CD14-positive monocyte (primary cell): Measurements from ENCODE around the gene CCDC40.

DNA sequence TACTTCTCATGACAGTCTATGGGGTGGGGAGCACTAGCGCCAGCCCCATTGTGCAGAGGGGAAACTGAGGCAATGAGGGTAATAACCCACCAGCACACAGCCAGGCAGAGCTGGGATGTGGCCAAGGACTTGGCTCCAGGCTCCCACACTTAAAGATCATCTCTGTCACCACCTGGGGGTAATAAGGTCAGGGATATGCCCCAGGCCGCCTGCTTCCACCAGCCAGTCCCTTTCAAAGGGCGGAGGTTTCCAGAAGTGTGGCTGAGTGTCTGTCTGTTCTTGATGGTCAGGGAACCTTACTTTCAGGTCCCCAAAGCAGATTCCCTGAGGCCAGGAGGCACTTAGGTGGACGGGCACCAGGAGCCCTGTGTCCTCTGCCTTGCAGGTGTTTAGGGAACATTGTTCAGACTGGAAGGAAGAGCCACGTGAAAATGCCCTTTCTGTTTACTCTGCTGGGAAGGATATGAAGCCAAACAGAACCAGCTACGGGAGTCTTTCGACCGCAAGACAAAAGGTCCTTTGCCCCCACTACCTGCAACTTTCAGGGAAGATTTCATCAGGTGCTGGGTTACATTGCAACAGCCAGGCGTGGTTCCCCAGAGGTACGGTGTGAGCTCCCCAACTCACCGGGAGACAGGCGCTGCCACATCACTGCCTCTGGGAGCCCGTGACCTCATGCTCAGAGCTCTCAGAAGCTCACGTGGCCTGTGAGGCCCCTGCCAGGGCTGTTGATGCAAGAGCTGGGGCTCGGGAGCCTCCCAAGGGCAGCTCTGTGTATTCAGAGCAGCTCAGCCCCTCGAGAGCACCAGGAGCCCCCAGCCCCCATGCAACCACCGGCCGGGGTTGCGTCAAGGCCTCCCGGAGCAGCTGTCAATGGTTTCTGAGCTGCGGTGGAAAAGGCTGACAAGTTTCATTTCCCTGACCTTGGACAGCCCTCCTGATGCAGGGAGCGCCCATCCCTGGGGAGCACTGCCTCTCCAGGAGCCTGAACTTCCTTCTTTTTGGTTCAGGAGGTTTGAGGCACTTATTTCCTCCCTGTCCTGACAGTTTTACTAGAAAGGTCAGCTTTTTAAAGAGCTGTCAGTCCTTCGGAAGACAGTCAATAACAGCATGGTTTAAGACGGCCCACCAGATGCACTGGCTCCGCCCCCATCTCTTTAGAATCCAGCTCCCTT lies 42.2 kb downstream of the TBC1D16 start:
- CAGE, long polyA plus RNA, result no peak

DNA sequence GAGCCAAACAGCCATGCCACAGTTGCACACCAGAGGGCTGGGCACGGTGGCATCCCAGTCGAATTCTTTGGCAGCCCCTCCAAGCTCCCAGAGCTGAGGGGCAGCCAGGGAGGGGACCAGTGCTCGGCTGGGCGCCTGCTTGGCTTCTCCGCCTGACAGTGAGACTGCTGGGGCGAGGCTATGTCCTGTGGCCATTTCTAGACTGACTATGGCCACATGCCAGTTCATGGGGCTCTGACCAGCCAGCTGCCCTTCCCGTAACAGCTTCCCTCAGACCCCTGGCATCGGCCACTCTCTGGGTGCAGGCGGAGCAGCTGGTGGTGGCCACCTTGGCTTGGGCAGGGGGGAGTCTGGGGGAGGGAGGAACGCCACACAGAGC lies 34.8 kb downstream of the TBC1D16 start:
- CAGE, long polyA plus RNA, result no peak

DNA sequence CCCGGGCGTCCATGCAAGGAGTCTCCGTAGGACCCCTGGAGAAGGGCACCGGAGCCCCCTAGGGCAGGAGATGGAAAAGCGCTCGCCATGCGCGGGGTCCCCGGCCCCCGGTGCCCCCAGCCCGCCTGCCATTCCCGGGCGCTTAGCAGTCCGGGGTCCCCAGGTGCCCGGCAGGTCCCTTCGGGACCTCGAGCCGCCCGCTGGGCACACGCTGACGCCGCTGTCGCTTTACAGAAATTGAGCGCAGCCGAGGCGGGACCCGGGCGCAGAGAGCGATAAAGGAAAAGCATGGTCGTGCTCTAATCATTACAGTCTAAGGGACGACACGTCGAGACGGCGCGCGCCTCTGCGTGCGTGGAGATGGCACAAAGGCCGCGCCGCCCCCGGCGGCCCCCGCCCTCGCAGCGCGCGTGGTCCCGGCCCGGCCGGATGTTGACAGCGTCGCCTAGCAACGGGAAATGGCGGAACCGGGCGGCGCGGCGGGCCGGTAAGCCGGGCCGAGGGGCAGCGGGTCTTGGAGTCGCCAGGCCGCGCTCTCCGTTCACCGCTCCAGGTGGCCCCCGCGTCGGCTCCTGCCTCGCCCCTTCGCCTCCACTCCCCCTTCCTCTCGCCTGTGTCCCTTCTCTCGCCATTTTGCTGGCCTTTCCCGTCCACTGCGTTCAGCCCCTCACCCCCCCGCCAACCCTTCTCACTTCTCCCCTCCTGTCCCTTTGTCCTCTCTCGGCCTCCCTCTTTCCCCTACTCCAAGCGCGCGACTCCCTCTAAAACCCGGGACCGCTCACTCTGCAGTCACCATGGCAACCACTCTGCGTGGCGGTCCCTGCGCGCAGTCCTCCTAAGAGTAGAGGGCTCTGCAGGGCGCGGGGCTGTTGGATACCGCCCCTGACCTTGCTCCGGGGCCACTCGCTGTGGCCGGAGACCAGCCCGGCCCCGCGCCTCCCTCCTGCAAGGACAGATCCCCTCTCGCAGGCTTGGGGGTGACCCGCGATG lies at the start of gene CCDC40:
Gene CCDC40, plus strand, starts transcription at position 438 of the 990 bp plus-strand sequence.
- CAGE, long polyA plus RNA, result no peak

DNA sequence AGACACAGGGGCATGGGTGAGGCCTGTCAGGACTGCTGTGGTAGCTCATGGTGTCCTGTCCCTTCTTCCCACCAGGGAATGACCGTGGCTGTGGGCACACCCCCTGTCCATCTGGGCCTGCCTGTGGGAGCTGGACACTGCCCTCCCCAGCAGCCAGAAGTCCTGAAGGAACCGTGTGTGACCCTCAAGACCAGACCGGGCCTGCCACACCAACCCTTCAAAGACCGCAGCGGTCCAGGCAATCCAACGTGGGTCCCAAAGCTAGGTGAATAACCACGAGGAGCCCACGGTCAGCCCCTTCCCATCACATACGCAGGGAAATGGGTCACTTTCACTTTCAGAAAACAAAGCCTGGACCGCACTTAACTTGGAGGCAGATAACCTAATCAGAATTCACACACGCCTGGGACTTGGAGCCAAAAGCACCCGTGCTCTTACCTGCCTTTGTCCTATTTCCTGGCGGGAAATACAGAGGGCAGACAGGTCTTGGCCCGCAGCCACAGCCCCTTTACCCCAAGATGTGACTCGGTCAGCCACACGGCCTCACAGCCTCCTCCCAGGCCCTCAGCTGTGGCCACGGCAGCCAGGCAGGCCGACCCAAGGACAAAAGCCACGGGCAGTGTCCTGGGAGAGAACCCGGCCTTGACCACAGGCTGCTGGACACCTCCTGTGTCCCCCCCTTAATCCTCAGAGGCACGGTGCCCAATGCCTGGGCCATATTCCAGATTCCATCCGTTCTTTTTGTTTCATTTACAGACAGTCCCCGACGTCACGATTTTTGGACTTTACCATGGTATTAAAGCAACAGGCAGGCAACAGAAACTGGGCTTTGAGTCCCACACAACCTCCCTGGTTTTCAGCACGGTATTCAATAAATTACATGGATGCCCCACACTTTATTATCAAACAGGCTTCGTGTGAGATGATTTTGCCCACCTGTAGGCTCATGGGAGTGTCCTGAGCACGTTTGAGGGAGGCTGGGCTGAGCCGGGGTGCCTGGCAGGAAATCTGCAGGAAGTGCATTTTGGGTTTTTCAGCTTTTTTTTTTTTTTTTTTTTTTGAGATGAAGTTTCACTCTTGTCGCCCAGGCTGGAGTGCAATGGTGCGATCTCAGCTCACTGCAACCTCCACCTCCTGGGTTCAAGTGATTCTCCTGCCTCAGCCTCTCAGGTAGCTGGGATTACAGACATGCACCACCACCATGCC lies 30.2 kb upstream of the GAA start:
- CAGE, long polyA plus RNA, result no peak

GRCh38 chr17:80202101-80202477 lies 18.0 kb downstream of the SGSH start:
- CAGE, long polyA plus RNA, result no peak

- CAGE, long polyA plus RNA, result no peak
Observed at GRCh38 chr17:80265110-80265881, 4.6 kb downstream of the RNF213 start.

- CAGE, long polyA plus RNA, result no peak
Observed at GRCh38 chr17:80381540-80382160, 33.3 kb upstream of the ENDOV start.

GRCh38 chr17:80419421-80419747 lies 4.4 kb downstream of the ENDOV start:
- CAGE, long polyA plus RNA, result no peak

DNA sequence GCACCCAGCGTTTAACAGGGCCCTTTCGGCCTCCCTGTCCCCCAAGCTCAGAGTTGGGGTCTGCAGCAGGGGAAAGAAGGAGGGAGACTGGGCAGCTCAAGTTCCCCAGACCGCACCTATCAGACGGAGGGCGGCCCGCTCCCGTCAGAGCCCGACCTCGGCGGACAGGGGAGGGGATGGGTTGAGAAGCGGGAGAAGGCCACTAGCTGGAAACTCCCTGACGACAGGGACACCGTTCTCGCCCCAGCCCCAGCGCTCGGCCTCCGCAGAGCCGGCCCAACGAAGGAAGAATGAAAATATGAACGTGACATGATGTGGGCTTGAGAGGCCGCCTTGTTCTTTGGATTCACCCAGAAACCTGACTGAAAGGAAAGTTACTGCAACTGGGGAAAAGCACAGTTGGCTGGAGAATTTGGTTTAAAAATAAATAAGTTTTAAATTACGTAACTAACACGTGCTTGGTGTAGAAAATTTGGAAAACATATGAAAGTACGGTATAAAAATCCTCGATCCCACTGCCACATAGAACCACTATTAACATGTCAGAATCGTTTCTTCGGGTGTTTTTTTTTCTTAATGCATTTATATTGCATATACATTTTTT lies 21.1 kb downstream of the NPTX1 start:
- CAGE, long polyA plus RNA, result no peak

DNA sequence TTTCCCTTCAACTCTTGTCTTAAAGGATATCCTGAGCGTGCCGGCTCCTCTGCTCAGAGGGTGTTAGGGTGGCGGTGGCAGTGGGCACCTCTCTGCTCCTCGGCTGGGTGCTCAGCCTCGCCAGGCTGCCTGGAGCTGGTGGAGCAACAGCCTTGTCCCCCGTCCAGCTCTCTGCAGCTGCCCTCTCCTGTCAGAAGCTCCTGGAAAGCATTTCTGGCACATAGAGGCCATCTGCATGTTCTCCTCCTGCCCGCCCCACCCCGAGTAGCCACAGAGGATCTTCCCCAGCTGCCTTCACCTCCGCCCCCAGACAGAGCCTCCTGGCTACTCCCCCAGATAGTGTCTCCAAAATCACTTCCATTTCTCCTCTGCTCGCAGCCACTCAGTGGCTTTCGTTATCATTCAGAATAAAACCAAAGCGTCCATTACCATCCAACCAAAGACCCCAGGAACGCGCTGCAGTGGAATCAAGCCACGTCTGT lies 19.6 kb downstream of the NPTX1 start:
- CAGE, long polyA plus RNA, result no peak

DNA sequence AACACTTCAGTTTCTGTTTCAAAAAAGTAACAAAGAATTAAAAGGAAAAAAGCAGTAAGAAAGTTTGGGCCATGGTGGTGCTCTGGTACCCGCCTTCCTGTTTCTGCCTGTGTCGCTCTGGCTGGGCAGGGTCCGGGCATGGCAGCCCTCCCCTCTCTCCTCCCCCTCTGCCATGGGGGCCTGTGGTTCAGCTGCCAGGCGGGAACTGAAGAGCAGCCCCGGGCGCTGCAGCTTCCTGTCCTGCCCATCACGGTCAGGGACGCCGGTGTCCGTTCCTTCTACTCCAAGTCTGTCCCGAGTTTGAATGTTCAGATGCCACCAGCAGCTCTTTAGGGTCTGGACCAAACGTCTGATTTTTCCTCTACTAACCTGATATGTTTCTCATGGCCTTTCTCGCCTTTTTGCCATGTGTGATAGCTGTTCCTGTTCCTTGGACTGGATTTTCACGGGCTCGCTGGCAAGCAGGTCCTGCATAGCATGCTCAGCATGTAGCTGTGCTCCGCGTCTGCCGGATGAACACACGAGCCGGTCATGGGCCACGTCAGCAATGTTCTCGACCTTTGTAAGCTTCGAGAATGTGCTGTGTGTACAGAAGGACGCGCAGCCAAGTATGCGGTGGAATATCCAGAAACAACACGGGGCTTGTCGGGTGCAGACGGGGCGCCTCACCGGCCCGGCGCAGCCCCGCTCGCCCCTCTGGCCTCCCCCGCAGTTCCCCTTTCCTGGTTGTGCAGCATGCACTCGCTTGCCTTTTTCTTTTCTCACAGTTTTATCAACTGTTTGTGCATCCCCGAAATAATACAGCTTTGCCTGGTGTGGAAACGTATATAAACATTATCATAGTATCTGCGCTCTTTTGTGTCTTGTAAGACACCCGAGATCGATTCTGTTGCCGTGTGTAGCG lies 42.1 kb downstream of the RPTOR start:
- CAGE, long polyA plus RNA, result no peak

- CAGE, long polyA plus RNA, result no peak
Observed at GRCh38 chr17:80649583-80650243, 105.1 kb downstream of the RPTOR start.

- CAGE, long polyA plus RNA, result no peak
Observed at GRCh38 chr17:80750315-80750782, 205.7 kb downstream of the RPTOR start.

- CAGE, long polyA plus RNA, result no peak
Observed at GRCh38 chr17:80779806-80780873, 211.5 kb upstream of the CHMP6 start.

GRCh38 chr17:80785310-80785861 lies 206.3 kb upstream of the CHMP6 start:
- CAGE, long polyA plus RNA, result no peak

GRCh38 chr17:80792305-80793066 lies 199.2 kb upstream of the CHMP6 start:
- CAGE, long polyA plus RNA, result no peak

DNA sequence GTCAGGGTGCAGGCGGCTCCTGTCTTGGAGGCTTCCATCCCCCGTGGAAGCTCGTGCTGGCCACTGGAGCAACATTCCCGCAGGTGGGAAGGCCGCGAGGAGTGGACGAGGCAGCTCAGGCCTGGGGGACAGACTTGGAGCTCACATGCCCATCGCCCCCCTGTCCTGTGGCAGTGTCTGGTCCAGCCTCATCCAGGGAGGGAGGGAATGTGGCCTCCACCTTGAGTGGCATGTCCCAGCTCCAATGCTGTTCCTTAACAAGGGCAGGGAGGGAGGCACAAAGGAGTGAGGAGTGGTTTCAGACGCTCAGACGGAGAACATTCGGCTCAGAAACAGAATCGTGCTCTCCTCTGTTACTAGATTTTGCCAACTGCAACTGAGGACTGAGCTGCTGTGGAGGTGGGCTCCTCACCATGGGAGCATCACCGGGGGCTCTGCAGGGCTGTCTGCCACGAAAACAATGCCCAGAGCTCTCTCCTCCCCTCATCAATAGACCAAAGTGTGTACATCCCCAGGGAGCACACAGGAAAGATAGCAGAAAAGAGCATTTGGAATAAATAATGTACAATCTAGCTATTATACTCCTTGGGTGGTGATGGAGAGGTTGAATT lies 159.3 kb upstream of the CHMP6 start:
- CAGE, long polyA plus RNA, result no peak

DNA sequence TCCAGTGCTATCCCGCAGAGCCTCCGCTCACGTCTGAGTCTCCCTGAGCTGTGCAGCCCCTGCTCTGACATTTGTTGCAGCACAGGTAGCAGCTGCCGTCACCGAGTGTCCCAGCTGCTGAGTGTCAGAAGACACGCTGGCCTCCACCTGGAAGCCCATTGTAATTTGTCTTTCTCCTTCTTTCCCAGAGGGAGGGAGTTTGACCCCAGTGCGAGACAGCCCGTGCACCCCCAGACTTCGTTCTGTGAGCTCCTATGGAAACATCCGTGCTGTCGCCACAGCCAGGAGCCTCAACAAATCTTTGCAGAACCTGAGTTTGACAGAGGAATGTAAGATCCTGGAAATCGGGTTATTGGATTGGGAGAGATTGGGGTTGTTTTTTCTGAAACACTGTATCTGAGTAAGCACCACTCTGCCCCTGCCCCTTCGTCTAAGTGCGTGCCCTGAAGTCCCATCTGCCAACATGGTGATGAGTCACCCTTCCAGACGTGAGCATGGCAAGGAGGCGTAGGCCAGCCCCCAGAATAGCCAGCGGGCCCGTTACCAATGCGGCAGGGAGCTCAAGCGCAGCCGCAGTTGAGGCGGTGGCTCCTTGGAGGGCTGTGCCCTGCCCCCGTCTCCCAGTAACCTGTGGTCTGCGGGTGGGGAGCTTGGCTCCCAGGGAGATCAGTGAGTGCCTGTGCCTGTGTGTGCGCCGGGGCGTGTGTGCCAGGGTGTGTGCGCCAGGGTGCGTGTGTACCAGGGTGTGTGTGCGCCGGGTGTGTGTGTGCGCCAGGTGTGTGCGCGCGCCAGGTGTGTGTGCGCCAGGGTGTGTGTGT lies 98.9 kb upstream of the CHMP6 start:
- CAGE, long polyA plus RNA, result no peak

DNA sequence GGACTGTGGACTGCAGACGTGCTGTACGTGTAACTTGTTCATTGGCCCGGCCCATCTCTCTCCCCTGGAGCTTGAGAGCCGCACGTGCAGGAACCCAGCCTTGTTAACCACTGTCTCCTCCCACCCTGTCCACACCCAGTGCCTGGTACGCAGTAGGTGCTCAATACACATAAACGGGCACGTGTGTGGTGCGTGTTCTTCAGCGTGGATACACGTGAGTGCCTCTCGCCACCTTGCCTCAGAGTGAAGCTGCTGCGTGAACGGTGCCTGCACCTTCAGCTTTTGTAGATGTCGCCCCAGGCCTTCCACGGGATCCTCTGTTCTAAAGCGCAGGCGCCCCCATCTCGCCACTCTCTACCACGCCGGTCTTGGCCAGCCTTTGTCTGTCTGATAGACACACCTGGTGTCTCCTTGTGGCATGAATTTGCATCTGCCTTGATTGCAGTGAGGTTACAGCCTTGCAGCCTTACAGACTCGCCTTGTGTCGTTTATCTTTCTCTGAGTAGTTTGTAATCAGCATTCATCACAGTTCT lies 96.2 kb upstream of the CHMP6 start:
- CAGE, long polyA plus RNA, result no peak

DNA sequence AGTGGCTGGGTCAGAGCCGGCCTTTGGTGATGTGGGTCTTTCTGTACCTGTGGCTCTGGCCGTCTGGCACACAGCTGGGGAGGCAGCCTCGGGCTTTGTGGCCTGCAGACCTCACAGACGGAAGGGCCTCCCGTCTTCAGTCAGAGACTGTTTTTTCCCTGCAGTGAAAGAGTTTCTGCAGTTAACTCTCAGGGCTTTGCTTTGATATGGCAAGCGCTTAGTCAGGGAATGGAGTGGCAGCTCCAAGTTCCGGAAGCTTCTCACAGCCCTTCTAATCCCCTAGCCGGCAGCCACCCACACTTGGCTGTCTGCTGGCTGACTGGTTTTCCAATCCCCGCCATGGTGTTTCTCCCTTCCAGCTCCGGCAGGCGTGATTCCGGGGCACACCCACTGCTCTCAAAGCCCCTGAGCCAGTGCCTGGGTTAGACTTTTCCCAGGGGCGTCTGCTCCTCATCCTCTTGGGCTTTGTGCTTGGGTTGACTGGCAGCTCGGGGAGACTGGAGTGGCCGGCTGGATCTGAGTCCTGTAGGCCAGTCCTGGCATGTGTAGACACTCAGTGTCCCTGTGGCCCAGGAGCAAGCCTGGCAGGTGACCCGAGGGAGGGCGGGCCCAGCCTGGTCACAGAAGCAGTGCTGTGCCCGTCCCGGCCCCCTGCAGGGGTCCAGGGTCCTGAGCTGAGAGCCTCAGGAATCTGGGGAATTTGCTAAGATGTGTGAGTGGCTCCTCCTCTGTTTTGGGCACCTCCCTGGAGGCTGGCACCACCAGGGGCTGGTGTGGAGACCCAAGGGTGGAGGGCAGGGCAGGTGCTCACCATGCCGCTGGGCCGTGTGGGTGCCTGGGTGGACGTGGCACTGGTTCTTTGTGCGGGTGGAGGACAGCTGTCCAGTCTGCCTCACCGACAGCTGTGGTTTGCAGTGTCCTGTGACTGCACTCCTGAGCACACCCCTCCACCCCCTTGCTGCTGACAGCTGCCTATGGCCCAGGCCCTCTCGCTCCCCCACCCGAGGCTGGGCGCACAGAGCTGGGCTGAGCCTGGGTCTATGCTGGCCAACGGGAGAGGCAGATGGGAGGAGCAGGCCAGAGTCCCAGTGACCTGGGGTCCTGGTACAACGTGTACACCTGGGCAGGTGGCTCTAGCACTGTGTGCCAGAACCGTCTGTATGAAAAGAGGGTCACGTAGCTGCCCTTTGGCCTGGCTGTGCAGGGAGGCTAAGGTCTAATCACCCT lies 30.1 kb downstream of the BAIAP2 start:
- CAGE, long polyA plus RNA, result no peak